ENCODE data around the genes CLTCL1 and C22orf39.

- PRO-cap: no peak
- RAMPAGE, long total RNA, 4 experiments: no peak in any of the 4 experiments
Observed at GRCh38 chr22:18115780-18116289, 5.2 kb downstream of the TUBA8 start.

GRCh38 chr22:18527837-18528348 is 291 bp downstream of the TMEM191B start:
- PRO-cap: no peak
- RAMPAGE, long total RNA, 4 experiments: no peak in any of the 4 experiments

- PRO-cap: no peak
- RAMPAGE, long total RNA, 4 experiments: no peak in any of the 4 experiments
Observed at GRCh38 chr22:19035489-19036628, 86.4 kb downstream of the DGCR2 start.

DNA sequence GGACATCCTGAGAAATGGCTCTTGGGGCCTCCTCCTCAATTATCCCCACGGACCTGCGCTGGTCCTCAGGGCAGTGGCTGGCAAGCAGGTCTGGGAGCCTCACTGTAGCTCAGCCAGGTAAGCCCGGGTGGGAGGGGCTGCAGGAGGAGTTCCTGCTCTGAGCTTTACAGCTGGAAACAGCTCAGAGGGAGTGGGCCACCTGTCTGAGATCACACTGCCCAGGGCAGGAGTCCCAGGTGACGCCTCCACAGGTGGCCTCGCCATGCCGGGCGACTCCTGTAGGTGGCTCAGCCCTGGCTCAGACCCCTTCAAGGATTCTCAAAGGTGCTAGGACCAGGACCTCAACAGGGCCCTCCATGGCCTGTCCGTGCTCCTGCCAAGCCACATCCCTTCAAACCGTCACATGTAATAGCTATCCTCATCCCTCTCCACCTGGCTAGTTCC is 3.7 kb upstream of the TSSK2 start:
- PRO-cap: no peak
- RAMPAGE, long total RNA, 4 experiments: no peak in any of the 4 experiments

- PRO-cap: no peak
- RAMPAGE, long total RNA, 4 experiments: no peak in any of the 4 experiments
Observed at GRCh38 chr22:19185056-19185334, 6.5 kb upstream of the SLC25A1 start.

DNA sequence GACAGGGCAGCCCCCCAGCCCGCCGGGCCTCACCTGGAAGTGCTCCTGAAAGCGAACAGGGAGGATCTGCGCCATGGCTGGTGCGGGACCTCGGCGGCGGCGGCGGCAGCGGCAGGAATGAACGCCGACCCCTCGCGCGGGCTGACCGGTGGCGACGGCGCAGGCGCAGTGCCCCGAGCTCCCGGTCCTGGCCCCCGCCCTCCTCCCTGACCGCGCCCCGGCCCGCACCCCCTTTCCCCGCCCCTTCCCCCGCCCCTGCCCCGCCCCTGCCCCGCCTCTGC is at the start of gene CLTCL1:
CLTCL1 (minus strand) TSS at position 153 of the 281 bp plus-strand sequence.
- PRO-cap: bidirectional peak, plus-strand start outside the sequence, minus-strand start at position 143 of the sequence
- RAMPAGE, long total RNA, 4 experiments: start-site peak on the minus strand in 2 of 4 experiments, centred at positions 148 to 157 of the sequence, 20 to 57 reads per replicate

- PRO-cap: no peak
- RAMPAGE, long total RNA, 4 experiments: no peak in any of the 4 experiments
Observed at GRCh38 chr22:19292980-19293187, 1.4 kb upstream of the CLTCL1 start.

- PRO-cap: no peak
- RAMPAGE, long total RNA, 4 experiments: no peak in any of the 4 experiments
Observed at GRCh38 chr22:19330968-19332066, 39.8 kb upstream of the CLTCL1 start.

- PRO-cap: bidirectional peak, plus-strand start at chr22:19447437, minus-strand start at chr22:19447475; bidirectional peak, plus-strand start at chr22:19447856, minus-strand start at chr22:19447692
- RAMPAGE, long total RNA, 4 experiments: start-site peak on the minus strand in 4 of 4 experiments, at chr22:19447691-19447703 at its widest, 112 to 487 reads per replicate
Observed at GRCh38 chr22:19447329-19448027, at the start of gene C22orf39. TSS of gene C22orf39 (minus strand) at chr22:19447711.

DNA sequence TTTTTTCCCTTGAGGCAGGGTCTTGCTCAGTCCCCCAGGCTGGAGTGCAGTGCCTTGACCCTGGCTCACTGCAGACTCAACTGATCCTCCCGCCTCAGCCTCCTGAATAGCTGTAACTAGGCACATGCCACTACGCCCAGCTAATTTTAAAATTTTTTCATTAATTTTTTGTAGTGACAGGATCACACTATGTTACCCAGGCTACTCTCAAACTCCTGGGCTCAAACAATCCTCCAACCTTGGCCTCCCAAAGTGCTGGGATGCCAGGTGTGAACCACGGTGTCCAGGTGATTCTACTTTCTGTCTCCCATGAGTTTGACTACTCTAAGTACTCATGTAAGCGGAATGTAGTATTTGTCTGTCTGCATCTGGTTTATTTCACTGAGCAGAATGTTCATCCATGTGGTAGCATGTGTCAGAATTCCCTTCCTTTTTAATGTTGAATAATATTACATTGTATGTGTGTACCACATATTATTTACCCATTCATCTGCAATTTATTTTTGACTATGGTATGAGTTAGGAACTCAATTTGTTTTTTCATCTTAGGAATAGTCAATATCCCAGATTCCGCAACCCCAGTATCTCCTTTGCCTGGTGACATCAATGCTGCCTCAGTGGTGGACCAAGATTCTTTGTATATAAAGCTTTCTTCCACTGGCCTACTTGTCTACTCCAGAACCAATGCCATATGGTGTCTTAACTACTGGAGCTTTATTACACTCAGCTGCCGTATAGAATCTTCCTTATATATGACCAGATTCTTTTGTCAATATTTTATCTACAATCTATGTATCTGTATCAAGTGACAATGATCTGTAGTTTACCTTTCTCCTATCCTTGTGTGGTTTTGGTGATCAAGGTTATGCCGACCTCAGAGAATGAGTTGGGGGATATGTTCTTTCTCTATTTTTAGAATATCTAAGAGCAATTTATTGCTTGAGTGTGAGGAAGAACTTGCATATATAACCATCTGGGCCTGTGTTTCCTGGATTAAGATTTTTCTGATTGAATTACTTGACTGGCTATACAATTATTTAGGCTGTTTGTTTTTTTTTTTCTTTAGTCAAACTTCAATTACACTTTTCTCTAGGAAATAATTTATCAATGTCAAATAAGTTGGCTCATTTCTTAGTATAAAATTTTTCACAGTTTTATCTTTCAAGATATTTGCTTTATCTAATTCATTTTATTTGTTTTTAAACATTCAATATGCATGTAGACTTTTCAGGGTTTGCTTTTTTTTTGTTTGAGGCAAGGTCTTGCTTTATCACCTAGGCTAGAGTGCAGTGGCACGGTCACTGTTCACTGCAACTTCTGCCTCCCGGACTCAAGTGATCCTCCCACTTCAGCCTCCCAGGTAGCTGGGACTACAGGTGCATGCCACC is 13.8 kb upstream of the C22orf39 start:
- PRO-cap: no peak
- RAMPAGE, long total RNA, 4 experiments: no peak in any of the 4 experiments

DNA sequence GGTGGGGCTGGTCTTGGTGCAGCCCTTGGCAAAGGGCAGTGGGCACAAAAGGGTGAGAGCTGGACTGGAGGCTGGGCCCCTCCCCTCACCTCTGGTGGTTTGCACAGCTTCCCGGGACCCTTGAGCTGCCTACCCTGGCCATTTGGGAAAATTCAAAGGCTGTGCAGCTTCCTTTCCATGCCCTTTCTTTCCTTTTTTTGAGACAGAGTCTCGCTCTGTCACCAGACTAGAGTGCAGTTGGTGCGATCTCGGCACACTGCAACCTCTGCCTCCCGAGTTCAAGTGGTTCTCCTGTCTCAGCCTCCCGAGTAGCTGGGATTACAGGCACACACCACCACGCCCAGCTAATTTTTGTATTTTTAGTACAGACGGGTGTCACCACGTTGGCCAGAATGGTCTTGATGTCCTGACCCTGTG is 3.1 kb downstream of the CLDN5 start:
- PRO-cap: no peak
- RAMPAGE, long total RNA, 4 experiments: no peak in any of the 4 experiments

- PRO-cap: bidirectional peak, plus-strand start at chr22:19525506, minus-strand start at chr22:19525377
- RAMPAGE, long total RNA, 4 experiments: no peak in any of the 4 experiments
Observed at GRCh38 chr22:19525115-19525902, 1.1 kb upstream of the CLDN5 start.

GRCh38 chr22:19621279-19621854 is 92.9 kb upstream of the SEPTIN5 start:
- PRO-cap: no peak
- RAMPAGE, long total RNA, 4 experiments: no peak in any of the 4 experiments

GRCh38 chr22:19725375-19725971 is 2.1 kb downstream of the GP1BB start:
- PRO-cap: no peak
- RAMPAGE, long total RNA, 4 experiments: no peak in any of the 4 experiments

DNA sequence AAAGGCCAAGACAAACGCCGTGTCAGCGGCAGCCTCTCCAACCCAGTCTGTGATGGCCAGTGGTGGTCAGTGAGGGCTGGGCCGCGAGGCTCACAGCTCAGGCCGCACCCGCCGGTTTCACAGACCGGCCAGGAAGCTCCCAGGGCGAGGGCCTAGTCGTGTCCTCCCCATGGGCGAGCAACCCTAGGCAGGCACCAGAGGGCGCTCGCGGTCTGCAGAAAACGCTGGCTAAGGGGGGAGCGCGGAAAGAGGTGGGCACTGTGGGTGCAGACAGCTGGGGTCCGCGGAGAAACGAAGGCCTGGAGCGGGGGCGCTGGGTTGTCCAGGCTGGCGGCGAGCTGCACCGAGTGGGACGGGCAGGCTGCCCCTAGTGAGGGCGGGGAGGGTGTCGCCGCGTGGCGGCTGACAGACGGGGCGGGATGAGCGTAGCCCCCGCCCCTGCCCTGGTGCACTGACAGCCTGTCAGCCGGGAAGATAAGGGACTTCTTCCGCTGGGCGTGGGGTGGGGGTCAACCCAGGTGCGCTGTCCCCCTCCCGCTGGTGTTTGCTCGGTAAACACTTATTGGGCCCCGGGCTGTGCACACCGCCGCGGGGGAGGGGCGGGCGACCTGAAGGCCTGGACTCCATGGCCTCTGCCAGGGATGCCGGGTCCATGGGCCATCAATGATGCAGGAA is 7.4 kb downstream of the GP1BB start:
- PRO-cap: no peak
- RAMPAGE, long total RNA, 4 experiments: no peak in any of the 4 experiments

DNA sequence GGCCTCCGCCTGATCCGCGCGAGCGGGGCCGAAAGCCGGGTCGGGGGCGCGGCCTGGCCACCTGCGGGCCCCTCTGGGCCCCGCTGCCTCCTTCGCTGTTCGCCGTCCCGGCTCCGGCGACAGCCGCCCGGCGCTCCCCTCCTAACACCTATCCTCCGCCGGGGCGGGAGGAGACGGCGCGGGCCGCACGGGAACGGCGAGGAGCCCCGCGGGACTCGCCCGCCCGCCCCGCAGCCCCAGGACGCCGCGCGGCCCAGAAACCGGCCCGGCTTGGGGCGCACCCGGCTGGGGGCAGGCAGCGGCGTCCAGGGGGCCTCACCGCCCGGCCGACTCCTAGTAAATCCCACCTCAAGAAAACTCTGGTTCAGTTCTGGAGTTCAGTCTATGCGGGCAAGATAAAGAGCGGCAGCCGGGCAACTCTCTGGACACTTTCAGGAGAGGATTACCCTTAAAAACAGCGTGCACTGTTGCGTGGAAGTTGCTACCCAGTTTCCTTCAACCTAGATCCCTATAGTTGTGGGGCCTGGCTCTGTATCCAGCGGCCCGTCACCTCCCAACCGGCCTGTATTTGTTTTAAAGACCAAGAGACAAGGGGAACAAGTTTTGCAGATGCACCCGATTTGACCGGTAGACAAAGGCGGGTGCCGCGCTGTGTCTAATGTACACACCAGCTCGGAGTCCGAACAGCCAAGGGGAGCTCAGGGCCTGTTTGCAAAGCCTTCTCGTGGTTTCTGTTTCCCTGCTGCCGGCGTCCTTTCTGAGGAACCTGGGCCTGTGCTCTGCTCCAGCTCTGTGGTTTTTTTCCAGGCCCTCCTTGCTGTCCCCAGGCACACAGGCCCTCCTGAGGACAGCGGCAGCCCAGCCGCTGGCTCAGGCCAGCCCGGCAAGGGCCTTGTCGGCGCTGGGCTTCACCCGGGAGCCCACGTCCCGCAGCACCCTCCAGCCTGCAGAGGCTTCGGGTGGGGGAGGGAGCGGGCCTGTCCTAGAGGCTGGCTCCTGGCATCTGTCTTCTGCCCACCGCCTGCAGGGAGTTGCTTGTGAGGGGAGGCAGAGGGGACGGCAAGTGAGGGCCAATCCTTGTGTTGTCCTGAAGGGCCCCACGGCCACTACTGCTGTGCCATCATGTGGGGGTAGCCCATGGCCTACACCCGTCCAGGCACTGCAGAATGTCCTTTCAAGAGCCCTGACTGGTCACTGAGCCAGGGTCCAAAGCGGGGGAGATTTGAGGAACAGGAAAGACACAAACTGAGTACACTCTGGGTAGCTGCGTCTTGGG is 1.2 kb downstream of the TBX1 start:
- PRO-cap: no peak
- RAMPAGE, long total RNA, 4 experiments: no peak in any of the 4 experiments

DNA sequence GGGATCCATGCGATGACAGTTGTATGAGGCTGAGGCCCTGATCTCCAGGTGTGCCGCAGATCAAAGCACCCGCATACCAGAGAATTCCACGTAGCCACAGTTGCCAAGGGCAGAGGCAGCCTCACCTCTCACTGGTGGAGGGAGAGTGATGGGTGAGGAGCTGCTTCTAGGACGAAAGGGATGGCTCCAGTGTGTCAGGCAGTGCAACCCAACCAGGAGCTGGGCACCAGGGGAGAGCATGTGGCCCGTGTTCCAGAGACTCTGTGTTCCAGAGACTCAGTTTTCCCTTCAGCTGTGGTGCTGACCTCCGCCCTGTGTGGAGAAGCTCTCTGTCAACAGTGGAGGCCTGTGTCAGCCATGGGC is 10.1 kb downstream of the TBX1 start:
- PRO-cap: no peak
- RAMPAGE, long total RNA, 4 experiments: no peak in any of the 4 experiments

DNA sequence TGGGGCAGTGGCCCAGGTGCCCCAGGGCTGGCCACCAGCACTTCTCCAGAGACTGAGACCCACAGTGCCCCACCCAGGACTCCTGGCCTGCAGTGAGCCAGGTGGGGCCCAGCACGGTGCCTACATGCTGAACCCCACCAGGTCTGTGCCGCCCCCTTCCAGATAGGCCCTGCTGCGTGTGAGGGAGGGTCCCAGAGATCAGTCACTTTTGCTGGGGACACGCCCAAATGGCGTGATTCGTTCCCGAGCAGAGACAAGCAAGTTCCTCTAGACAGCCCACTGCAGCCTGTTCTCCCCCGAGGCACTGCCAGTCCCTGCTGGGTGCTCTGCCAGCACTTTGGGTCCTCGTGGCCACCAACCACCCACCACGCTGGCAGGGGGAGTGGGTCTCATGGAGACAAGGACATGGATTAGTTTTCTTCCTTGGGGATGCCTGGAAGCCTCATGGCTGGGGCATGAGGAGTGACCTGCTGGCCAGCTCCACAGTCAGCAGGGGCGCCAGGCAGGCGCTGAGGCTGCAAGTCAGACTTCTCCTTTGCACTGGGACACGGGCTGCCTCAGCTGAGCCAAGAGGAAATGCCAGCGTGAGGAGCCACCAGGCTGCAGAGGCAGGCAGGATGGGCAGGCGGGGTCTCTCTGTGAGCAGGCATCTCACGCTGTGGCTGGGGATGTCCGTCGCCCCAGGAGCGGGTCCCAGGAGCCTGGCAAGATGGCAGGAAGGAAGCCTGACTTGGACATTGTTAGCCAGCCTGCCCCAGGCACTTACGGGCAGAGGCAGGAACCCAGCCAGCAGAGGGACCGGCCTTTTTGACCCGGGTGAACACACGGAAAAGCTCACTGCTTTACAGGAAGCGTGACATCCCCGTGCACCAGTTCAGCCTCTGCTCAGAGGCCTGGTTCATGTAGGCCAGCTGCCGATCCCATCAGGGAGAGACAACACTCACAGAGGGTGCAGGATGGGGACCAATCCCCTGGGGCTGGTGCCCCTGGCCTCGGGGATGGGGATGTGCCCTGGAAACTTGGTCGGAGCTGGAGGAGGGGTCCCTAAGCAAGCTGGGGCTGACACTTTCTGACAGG is 10.3 kb downstream of the GNB1L start:
- PRO-cap: no peak
- RAMPAGE, long total RNA, 4 experiments: no peak in any of the 4 experiments

DNA sequence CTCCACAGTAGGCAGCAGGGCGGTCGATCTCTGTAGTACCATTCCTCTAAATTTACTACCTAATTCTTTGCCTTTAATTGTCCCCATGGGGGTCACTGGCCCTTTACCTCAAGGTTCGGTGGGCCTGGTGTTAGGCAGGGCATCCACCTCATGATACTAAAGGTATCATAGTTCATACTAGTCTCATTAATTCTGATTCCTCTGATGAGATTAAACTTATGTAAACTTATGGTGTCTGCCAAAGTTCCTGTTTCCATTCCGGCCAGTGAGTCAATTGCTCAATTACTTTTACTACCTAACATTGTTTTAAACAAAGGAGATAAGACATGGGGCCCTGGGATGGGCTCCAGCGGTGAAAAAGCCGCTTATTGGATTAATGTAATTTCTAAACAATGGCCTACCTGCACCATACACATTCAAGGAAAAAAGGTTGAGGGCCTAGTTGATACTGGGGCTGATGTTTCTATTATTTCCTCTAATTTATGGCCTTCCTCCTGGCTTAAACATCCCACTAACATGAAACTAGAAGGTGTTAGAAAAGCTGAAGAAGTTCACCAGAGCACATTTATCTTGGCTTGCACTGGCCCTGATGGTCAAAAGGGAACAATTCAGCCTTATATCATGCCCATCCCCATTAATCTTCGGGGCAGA is 3.4 kb upstream of the COMT start:
- PRO-cap: no peak
- RAMPAGE, long total RNA, 4 experiments: no peak in any of the 4 experiments

DNA sequence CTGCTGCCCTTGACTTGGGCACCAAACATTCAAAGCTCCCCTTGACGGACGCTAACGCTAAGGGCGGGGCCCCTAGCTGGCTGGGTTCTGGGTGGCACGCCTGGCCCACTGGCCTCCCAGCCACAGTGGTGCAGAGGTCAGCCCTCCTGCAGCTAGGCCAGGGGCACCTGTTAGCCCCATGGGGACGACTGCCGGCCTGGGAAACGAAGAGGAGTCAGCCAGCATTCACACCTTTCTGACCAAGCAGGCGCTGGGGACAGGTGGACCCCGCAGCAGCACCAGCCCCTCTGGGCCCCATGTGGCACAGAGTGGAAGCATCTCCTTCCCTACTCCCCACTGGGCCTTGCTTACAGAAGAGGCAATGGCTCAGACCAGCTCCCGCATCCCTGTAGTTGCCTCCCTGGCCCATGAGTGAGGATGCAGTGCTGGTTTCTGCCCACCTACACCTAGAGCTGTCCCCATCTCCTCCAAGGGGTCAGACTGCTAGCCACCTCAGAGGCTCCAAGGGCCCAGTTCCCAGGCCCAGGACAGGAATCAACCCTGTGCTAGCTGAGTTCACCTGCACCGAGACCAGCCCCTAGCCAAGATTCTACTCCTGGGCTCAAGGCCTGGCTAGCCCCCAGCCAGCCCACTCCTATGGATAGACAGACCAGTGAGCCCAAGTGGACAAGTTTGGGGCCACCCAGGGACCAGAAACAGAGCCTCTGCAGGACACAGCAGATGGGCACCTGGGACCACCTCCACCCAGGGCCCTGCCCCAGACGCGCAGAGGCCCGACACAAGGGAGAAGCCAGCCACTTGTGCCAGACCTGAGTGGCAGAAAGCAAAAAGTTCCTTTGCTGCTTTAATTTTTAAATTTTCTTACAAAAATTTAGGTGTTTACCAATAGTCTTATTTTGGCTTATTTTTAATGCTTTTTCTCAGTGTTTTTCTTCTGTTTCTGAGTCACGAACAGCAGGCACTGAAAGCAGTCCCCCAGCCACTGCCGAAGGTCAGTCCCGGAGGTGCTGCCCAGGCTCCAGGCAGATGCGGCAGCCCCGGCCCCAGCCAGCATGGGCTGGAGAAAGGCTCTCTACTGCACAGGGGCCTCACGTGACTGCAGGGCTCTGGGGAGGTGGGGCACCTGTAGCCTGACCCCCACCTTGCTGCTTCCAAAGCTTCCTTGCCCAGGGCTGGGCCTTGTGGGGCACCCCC is 27.8 kb upstream of the TXNRD2 start:
- PRO-cap: no peak
- RAMPAGE, long total RNA, 4 experiments: no peak in any of the 4 experiments

Data from gastroesophageal sphincter (tissue), 4 donors.